ENCODE measurements around a stretch of chr7.

DNA sequence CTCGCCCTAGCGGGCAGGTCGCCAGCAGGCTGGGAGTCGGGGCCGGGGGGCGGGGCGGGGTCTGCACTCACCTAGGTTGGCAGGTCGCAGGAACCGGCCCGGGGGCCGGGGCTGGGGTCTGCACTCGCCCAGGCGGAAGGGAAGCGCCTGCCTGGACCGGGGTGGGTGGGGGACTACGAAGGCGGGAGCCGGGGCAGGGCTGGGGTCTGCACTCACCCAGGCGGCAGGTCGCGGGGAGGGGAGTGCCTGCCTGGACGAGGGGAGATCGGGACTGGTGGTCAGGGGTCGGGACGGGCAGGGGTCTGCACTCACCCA is 575 bp downstream of the ESYT2 start:
- PRO-cap, 2 experiments: no peak in any of the 2 experiments

GRCh38 chr7:158861988-158862554 is 5.7 kb downstream of the DYNC2I1 start:
- PRO-cap, 2 experiments: no peak in any of the 2 experiments

DNA sequence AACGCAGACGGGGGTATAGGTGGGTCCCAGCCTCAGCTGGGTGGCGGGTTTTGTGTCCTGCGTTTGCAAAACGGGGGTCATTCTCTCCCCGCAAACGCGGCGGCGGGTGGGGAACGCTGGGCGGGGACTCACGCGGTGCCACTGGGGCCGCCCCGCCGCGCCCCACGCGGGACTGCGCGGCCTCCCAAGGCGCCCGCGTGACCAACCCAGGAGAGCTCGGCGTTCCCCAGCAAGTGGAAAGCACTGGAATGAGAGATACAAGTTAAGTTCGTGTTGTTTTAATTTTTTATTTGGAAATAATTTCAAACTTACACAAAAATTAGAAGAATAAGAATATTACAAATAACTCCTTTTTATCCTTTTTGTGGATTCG is 898 bp upstream of the VIPR2 start:
- PRO-cap, 2 experiments: no peak in any of the 2 experiments

DNA sequence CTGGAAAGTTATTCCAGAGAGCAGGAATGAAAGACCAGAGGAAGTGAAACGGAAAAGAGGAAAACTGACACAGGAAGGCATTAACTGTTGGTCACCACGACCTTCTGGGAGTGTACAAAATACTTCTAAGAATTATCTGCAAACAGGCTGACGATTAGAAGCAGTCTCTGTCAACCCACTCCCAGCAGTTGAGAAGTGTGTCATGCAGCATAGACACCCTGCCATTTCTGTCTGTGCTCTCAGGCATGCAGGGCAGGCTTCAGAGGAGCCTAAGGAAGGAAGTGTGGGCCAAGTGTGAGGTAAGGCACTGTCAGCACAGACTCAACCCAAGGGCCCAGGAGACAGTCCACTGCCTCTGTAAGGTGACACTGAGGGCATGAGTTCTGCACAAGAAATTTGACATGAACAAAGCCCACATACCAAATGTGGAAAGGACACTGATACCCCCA is 108.9 kb upstream of the VIPR2 start:
- PRO-cap, 2 experiments: no peak in any of the 2 experiments

Measured in helper T cell (primary cell).